LHCN-M2 (cell line): ENCODE measurements around a stretch of chr6.

- RAMPAGE, long total RNA, result no peak
Observed at GRCh38 chr6:15879819-15880583, 217.2 kb upstream of the DTNBP1 start.

DNA sequence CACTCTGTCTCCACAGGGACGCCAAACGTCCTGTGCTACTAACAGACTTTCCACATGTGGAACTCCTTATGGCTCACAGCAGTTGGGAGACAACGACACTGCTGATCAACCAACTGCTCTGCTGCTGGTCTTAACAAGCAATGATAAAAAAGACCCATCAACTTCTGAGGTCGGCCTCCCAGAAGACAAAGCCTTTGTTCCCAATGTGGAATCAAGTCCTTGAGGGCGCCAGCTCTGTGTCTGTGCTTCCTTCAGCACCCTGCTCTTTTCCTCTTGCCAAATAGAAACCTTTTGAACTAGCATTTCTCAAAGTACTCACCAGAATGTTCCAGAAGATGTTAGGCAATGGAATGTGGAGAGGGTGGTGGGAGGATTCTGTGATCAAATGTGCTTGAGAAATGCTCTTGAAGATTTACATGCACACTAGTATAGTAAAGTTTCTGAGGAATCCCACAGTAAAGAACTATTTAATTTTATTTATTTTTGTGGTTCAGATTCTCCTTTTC lies 226.5 kb upstream of the DTNBP1 start:
- RAMPAGE, long total RNA, result no peak

- RAMPAGE, long total RNA, result no peak
Observed at GRCh38 chr6:16130768-16131483, 2.0 kb downstream of the MYLIP start.

DNA sequence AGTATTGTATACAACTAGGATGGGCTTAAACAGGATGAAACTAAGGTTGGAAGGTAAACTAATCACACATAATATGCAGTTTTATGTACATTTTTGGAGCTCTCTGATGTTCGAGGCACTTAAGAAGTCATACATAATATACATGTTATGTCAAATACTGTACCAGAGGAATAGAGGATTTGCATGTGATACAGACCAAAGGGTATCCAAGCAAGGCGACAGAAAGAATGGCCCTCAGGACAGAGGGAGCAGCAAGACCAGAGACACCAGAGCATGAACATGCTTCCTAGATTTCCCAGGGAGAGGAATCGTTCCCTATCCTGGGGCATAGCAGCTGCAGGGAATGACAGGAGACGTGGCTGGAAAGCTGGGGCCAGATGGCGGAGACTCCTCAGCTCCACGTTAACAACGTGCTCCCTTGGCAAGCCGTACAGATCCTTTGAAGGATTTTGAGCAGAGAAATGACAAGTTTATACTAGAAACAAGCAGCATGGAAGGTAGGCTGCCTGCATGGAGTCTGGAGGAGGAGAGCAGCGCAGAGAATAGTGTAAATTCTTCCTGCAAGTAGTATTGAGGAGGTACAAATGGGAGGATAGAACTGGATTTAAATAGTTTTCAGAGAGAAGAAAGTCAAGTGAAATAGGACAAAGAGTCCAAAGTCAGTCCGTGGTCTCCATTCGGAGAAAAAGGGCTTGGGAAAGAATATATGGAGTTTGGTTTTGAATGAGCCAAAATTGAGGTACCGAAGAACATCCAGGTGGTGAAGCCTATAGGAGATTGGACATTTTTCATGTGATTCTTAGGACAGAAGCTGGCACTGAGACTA lies 11.7 kb downstream of the MYLIP start:
- RAMPAGE, long total RNA, result no peak

GRCh38 chr6:16240857-16241053 lies 2.4 kb downstream of the GMPR start:
- RAMPAGE, long total RNA, result no peak

GRCh38 chr6:16267545-16267911 lies 29.1 kb downstream of the GMPR start:
- RAMPAGE, long total RNA, result no peak

DNA sequence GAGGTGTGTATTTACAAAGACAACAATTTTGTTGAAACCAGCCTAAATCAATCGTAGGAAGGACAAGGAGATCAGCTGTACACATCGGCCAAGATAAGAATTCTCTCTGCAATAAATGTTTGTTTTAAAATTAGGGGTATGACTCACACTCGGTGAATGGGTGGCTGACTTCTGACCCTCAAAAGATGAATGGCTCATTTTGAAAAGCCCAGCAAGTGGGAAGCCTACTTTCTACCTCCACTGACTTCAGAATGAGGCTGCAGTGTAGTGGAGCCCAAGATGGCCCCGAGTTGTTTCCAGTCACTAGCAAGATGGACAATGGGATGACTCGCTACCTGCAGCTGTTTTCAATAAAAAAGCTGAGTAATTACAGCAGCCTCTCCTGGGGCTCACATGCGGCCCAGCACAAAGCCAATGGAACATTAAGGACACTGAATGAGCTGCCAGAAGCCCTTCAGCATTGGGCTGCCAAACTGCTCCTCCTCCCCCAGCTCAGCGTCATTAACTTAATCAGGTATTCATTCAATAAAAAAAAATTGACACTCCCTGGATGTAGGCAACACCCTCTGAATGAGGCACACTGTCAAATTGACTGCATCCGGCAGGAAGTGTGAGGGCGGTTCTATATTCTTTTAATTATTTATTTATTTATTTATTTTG lies 107.2 kb downstream of the GMPR start:
- RAMPAGE, long total RNA, result no peak

DNA sequence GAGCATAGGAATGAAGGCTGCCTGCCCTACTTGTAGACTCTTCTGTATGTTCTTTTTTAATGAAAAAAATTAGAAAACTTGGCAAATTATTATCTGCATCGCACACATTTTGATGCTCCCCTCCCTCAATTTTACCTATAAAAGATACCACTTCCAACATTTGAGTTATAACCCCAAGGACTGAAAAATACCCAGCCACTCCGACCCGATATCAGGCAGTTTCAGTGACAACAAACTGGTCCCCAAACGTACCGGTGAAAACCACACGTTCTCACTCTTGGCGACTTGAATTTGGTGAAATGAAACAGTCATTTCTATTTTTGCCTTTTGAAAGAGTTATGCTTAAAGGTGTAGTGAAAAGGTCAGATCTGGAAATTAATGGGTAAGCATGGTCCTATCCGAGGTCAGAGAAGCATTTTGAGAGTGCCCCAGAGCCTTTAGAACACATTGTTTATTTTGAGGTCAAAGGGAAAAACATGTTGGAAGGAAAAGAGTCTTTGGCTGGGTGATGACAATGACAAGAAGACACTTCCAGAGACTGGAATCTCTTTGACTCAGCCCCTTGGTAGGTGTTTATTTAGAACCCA lies 234.8 kb downstream of the GMPR start:
- RAMPAGE, long total RNA, result no peak

DNA sequence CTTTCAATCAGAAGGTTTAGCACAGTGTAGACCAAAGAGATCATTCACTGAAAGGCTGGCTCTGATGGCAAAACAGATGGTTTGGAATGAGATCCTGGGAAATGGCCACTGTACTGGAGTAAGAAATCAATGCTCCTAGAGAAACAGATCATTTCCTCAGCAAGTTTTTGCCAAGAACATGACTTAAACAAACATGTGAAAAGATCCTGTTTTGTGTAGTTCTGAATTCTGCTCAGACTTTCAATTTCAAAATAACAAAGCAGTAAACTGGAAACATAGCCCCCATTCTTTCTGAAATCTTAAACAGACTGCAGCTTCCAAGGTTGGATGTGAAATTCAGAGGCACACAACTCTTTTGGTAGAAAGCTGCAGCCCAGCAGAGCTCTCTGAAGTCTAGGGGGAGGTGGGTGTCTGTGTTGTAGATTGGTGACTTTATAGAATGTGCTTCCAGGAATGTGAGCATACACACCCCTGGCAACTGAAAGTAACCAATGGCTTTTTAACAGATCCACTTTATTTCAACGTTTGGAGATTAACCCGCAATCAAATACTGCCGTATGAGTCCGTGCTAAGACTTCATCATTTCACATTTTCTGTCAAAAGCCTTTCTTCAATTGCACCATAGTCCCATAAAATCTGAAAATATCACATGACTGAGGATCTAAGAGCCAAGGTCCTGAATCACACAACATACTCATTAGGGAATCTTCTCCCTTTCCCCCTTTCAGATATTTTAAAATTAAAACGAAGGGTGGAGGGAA lies 86.4 kb downstream of the ATXN1 start:
- RAMPAGE, long total RNA, result no peak

DNA sequence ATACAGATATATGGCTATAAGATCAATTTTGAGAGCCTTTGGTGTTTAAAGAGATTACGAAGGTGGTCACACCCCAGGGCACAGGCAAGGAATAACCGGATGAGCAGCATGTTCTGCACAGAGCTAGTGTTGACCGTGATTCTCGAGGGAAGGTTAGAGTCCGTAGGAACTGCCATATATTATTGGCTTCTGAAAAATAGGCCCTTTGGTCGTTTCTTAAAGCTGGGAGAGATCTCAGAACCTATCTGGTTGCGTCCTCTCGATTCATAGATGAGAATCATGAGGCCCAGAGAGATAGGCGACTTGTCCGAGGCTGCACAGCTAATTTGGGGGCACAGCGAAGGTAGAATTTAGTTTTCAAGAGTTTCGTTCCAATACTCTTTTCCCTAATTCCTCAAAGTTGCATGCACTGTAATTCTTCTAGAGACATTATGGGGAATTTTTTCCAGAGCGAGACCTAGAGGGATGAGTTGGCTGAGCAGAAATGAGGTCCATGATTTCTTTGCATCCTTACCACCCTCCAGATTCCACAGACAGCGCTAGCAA lies 794 bp downstream of the STMND1 start:
- RAMPAGE, long total RNA, result no peak

DNA sequence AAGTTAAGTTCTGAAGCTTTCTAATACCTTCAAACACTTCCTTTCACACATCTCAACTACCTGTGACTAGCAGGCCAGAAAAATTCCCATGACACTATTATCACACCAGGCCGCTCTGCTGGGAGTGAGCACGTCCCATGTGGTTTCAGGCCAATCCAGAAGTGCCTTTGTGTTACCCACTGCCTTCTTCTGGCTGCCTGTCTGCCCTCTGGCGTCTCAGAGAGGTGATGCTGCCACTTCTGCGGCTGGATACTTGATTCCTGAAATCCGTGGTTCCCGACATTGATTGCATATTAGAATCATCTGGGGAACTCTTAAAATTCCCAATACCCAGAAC lies 65.5 kb downstream of the STMND1 start:
- RAMPAGE, long total RNA, result no peak

DNA sequence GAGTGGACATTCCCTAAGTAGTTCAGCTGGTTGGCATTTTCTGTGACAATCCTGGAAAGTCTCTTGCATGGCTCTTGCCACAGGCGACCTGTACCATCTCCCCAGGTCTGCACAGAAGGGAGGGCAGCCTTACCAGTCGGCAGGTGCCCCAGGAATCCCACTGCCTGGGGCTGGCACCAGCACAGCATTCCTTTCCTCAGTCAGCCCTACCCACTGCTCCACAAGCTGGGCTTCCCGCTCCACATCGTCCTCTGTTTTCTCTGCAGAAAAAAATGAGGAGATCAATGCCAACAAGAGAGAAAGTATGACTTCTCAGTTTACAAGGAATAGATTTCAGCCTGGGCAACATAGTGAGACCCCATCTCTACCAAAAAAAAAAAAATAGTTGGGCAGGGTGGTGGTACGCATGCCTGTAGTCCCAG lies 78.7 kb upstream of the NUP153 start:
- RAMPAGE, long total RNA, result no peak

GRCh38 chr6:17897664-17898126 lies 89.7 kb downstream of the KIF13A start:
- RAMPAGE, long total RNA, result no peak

GRCh38 chr6:18147342-18147747 lies 7.5 kb downstream of the TPMT start:
- RAMPAGE, long total RNA, result no peak

GRCh38 chr6:18153672-18153987 lies 1.2 kb downstream of the TPMT start:
- RAMPAGE, long total RNA, result no peak

GRCh38 chr6:18209730-18210359 lies 54.5 kb downstream of the DEK start:
- RAMPAGE, long total RNA, result no peak

DNA sequence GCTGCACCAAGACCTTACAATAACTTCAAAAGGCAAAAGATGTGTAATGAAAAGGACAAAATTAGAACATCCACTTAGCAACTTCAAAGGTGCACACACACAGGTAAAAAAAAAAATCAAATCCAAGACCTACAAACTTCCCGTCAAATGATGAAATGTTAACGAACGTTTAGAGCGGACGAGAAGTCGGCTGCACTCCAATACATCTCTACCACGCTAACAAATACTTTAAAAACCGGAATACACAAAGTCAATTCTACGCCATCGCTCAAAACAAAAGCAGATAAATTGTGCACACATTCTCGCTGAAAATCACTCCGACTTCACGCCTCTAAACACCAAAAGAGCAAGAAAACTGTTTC lies 934 bp downstream of the DEK start:
- RAMPAGE, long total RNA, result no peak

DNA sequence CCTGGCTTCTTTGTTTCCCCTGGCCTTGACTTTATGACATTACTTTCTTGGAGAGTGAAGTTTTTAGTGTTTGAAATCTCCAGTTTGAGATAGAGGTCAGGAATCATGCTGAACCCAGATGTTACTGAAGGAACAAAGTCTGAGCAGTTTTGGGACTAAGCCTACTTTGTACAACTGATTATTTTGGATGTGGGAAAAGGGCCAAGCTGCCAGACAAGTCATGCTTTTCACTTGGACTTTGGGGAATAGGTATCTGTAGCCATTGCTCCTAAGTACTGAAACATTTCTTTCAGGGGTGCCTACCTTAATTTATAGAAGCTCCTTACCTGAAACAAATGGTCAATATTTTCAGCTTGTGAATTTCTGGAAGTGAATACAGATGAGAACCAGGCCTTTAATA lies 2.4 kb downstream of the RNF144B start:
- RAMPAGE, long total RNA, result no peak

DNA sequence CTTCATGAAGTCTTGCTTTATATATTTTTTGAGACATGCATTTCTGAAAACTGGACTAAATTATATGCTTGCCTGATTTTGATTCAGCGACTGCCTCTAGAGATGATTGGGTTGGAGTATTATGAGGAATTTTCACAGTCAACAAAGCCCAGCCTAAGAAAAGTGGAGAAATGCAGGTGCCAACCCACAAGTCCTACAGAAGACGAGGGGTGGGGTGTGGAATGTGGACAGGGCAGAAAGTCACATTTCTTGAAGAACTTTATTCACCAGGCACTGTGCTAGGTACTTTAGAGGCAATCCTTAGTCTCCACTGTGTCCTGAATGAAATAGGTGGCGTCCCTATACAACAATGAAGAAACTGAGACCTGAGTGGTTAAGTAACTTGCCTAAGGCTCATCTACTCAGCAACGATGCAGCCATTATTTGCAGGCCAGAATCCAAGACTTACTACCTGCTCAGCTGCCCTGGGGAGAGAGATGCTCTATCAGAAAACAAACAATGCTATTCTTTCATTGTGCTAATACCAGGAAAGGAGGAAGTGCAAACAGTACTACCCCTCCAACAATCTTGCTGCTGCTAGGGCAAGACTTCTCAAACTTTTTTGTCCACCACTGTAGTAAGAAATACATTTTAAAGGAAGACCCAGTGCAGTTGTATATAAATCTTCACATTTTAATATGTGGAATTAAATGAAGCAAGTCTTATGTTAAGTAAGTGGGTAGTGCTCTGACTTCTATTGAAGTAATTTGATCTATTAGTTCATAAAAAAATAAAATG lies 106.4 kb downstream of the RNF144B start:
- RAMPAGE, long total RNA, result no peak

DNA sequence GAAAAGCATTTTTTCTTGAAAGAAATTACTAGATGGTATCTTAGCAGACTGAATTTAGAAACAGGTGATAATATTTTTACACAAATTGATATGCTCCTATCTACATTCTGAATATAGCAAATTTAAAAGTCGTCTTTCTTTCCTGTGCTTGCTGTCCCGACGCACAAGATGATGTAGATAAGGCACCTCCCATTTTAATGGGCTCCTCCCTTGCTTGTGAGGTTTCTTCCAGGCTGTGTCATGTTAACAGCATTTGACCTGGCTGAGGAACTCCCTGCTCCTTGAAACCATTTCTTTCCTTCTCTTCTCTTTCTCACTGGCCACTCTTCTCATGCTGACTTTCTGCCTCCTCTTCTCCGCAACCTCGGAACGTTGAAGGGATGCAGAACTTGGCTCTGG lies 14.5 kb upstream of the ID4 start:
- RAMPAGE, long total RNA, result no peak